ENCODE measurements around the genes CSNK1G3, PHAX and MARCHF3.

GRCh38 chr5:122469527-122470017, 157.5 kb downstream of the SNCAIP start:
- PRO-cap: no peak

DNA sequence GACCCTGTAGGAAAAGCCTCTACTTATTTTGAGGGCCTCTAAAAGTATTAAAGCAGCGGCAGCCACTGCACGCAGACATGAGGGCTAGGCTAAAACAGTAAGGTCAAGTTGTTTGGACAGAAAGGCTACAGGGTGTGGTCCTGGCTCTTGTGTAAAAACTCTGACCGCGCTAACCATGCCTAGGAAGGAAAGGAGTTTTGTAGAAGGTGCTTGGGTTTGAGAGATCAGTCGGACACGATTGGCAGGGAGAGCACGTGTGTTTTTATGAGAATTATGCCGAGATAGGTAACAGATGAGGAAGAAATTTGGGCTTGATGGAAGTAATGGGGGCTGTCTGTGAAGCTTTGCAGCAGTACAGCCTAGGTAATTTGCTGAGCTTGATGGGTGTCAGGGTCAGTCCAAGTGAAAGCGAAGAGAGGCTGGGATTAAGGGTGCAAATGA, 163.6 kb downstream of the SNCAIP start:
- PRO-cap: no peak

GRCh38 chr5:122844084-122844806, 1.2 kb upstream of the SNX24 start:
- PRO-cap: no peak

DNA sequence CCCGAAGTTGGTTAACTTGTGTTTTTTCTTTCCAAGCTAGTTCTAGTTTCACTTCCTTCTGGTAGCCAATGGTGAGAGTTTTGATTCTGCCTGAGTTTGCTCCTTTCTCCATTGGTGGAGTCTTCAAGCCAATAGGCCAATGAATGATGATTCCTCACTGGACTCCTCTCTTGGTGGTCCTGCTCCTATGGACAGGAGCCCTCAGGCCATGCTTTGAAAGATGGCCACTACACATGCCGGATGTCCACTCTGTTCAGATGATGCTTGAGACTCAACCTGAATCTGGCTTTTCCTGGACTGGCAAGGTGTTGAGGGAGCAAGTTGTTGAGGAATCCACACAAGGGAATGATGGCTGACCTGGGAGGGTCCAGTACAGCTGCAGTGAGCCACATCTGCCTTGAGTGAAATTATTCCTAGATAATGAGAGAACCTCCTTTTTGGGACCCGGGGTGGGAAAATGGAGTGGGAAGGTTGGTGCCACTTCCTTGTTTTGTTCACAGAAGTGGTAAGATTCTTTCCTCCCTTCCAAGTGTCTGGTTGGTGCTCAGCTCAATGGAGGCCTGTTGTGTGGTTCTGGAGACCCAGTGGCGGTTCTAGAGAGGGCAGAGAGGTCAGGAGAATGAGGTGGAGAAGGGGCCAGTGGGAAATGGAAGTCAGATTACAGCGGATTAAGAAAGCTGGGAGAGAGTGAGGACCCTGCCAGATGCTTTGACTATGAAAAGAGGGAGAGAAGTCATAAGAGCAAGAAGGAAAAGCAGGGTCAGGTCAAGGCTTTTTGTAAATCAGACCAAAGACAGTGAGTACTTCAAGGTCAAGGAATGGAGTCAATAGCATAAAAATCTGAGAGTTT, 32.5 kb downstream of the SNX24 start:
- PRO-cap: no peak

DNA sequence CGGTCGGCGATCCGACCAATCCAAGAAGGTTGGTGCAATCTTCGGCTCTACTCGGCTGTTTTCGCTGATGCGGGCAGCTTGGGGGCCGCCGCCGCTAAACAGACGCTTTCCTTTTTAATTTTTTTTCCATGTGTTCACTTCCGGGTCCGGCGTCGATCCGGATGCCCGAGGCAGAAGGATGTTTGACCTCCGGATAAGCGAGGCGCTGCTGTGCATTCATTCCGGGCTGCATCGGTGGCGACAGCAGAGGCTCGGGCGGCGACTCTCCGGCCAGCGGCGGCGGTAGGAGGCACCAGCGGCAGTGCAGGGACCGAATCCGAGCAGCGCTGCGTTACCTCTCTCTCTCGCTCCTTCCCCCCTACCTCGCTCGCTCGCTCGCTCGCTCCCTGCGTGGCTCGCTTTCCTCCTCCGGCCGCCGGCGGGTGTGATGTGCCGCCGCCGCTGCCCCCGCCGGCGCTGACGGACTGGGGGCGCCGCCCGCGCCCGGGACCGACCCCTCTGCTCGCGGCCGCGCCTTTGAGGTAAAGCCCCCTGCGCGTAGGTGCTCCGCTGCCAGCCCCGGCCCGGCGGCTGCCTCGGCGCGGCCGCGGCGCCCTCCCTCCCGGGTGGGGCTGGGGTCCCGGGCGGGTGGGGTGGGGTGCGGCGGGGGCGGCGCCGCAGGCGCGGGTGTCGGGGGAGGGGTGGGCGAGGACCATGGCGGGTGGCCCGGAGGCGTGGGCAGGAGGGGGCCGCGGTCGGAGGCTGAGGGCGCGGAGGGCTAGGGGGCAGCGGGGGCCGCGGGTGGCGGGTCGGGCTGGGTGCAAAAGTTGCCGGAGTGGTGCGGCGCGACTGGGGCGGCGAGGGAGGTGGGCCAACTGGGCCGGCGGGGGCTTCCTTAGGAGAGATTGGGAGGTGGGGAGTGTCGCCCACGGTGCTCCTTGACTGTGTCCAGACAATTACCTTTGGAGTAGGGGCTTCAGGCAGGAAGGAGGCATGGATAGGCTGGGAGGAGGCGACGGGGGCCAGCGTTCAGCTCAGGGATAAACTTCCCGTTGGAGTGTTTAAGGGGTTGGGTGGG, at the start of gene CSNK1G3:
Gene CSNK1G3, plus strand, starts transcription at position 128 of the 1,057 bp plus-strand sequence.
- PRO-cap: bidirectional peak, plus-strand start at position 117 of the sequence, minus-strand start outside the sequence; bidirectional peak, plus-strand start at position 398 of the sequence, minus-strand start at position 365 of the sequence

- PRO-cap: bidirectional peak, plus-strand start at chr5:123814495, minus-strand start at chr5:123814412
Observed at GRCh38 chr5:123814322-123814603, 302.3 kb downstream of the CSNK1G3 start.

DNA sequence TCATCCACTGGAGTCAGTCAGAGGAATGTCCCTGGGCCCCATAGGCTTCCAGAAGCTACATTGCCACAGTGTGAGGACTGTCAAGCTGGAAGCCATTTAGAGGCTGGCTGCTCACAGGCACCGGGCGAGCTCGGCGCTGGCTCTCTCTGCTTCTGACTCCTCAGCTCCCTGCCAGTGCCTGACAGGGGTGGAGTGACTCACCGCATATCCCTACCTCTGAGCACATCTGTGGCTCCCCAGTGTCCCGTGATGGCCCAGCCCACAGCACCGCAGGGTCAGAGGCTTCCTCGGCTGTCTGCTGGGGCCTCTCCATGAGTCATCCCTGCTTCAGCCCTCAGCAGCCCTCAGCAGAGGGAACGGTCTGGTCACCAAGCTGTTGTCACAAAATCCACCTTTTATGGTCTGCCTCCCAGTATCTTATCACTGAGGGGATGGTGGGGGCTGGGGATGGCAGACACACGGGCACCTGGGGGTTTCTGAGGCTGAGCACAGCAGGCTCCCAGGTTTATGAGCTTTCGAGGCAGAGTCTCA, 117.4 kb downstream of the ZNF608 start:
- PRO-cap: no peak

DNA sequence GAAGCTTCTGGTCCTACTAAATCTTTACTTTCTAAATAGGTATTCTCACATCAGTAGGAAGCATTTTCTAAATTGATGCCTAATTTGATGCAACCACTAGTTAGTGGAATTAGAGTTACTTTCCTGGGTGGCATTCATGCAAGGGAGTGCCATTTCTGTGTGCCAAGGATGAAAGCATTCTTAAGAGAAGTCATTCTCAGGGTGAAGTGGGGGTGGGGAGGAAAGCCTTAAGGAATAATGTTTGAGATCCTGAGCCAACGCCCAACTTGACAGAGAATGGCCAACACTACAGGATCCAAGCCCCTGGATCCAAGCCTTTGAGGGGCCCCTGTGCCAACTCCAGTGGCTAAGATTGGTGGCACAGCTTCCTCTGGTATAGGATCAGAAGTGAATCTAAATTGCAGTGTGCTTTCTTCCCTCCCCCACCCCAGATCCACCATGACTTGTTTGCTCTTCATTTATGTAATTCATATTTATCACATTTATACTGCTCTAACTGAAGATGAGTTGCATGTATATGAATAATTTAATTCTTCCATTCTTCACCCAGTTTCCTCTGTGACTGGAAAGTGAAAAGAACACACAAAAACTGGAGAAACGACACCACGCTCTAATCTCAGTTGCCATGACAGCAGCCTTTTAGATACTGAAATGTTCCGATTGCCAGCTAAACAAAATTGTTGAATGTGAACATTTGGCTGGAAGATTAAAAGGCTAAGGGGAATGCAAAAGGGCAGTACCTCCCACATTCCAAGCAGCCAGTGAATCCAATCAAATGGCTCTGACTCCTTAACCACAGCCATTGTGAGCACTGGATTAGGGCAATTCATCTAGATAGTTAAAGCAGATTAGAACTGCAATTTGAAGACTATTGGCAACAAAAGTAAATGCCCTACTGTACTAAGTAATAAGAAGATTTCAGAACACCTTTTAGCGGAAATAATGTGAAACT, 4.5 kb downstream of the ZNF608 start:
- PRO-cap: no peak

DNA sequence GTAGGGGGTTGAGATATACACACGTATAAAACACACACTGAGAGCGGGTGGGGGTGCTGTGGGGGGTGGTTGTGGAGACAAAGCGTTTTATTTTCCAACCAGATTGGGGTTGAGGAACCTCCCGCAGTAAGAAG, 2.4 kb upstream of the ZNF608 start:
- PRO-cap: bidirectional peak, plus-strand start at position 40 of the sequence, minus-strand start outside the sequence

GRCh38 chr5:125348293-125348915, 602.0 kb upstream of the ZNF608 start:
- PRO-cap: no peak

DNA sequence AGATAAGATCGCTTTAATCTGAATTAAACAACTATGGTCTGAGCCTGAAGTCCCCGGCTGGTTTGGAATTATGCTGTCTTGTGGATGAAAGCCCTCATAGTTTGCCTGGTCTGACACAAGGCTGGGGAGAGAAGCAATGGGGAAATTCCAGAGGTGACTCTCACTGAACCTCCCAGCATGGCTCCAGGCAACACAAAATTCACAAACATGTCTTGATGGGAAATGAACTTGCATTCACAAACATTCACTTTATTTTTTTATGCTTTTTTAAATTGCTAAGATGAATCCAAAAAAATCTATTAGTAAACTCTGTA, 27.9 kb upstream of the GRAMD2B start:
- PRO-cap: no peak

GRCh38 chr5:126431386-126431794, 8.2 kb downstream of the GRAMD2B start:
- PRO-cap: no peak

- PRO-cap: no peak
Observed at GRCh38 chr5:126464864-126465471, 41.8 kb downstream of the GRAMD2B start.

DNA sequence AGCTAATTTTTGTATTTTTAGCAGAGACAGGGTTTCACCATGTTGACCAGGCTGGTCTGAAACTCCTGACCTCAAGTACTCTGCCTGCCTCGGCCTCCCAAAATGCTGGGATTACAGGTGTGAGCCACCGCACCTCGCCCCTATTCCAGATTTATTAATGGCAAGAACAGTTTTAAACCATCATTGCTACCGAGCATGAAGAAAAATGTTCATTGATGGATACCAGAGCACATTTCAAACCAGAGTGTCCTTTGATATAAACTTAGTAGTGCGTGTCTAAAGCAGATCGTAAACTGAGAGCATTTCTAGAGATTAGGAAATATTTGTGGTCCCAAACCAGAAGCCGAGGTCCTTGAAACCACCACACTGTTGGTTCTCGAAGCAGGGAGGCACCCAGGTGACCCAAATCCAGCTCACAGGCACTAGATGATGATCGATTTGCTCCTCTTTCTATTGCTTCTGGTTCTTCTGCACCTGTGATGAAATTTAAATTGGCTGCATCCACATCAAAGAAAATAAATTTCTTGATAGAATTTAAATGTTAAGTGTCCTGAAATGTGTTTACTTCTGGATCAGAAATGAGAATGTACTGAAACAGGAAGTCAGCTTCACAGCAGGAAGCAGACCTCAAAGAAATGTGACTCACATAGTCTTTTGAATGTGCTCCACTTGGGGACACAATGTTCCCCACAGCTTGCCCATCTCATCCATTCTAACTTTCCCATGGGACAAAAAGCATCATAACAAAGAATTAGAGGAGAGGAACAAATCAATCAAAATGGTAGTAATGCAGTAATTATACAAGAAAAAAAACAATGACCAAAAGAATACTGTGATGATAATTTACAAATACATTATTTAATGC, 85.5 kb downstream of the GRAMD2B start:
- PRO-cap: no peak

DNA sequence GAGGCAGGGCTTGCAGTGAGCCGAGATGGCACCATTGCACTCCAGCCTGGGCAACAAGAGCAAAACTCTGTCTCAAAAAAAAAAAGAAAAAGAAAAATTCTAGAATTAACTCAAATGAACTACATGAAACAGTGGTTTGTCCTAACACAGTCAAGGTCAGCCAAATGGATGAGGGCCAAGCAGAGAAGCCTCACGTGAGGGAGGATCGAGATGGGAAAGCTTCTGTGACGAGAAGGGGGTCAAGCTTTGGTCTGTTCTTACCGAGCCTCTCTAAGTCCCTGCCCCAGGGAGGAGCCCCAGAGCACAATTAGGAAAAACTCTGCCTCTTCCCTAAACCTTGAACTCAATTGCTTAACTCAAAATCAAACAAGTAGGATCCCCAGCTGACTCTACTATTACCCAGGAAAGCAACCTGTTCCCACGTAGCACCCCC, 7.4 kb downstream of the ALDH7A1 start:
- PRO-cap: no peak

GRCh38 chr5:126600013-126601168, at the start of gene PHAX:
TSS of gene PHAX (plus strand) at chr5:126600947.
- PRO-cap: unidirectional peak, plus-strand start at chr5:126600947

- PRO-cap: no peak
Observed at GRCh38 chr5:126813910-126814336, 37.0 kb downstream of the LMNB1 start.

DNA sequence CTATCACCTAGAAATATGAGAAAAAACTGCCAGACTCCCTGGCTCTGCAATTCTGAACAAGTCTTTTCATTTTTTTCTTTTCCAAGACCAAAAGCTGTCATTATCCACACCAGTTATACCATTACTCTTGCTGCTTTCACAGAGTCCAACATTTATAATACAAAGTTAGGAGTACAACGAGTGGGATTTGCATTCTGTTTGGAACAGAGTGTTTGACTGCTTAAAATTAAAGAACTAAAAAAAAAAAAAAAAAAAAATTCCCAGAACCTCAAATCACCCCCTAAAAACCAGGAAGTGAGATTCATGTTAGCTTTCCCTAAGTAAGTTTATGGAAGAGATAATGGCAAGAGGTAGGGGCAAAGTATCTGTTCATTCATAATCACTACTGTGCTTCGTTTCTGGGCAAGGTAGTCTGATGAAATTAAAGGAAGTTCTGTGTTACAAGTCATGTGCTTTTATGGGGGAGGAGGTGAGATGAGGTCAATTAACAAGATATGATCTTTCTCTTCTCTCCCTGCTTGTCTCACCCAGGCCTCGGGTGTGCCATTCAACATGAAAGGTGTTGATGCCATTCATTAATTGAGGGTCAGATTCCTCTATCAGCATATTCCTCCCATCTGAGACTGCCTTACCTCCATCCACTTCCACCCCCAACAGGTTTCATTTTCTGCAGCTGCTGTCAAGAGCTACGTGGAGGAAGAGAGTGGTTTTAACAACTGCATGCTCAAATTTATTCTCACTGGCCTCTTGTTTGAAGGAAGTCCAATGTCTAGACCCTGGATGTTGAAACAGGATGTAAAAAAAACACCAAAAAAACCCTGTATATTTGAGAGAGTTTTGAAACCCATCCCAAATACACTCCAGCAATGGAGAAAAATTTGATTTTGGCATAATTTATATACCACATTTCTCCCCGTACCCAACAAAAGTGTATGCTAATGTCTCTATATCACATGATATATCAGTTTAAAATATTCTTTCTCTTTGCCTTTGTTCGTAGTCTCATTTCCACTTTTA, 58.0 kb downstream of the MARCHF3 start:
- PRO-cap: bidirectional peak, plus-strand start at position 663 of the sequence, minus-strand start at position 417 of the sequence

GRCh38 chr5:127025255-127025847, 5.0 kb downstream of the MARCHF3 start:
- PRO-cap: no peak

- PRO-cap: bidirectional peak, plus-strand start at chr5:127030868, minus-strand start at chr5:127030558
Observed at GRCh38 chr5:127030496-127031405, at the start of gene MARCHF3. TSS of gene MARCHF3 (minus strand) at chr5:127030558.

All from NALM6 (cell line).